Breast (tissue), 4 donors: ENCODE measurements around a stretch of chr1.

DNA sequence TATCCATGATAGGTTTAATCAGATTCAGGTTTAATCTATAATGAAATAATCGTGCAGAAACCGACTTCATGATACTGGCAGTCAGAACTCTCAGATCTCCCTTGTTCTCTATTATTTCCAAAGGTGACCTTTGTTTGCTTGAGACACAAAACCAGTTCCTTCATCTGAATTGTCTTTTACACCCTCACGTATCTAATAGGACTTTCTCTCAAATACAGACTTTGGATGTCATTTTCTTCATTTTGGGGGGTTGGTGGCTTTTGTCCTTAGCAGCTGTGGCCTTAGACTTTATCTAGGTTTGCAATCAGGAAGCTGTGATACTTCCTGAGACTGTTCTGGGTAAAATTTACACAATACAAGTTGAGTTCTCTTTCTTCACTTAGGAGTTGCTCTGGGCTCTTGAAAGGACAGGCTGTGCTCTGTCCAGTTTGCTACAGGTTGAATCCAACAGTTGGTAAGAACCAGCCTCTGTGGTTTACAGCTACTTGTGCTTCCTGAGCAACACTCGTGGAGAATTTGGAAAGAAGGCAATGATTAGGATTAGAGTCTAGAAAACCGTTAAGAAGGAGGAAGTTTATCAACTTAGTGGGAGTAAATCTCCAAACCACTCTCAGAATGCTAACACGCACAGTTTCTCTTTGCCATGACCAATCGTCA, 27.0 kb downstream of the GFI1 start:
- PRO-cap, 3 experiments = no peak in any of the 3 experiments
- RRBS = no CpG with 5 or more reads among the region's 7 CpGs

- PRO-cap, 3 experiments = no peak in any of the 3 experiments
- RRBS = no CpG with 5 or more reads among the region's 4 CpGs
These were observed 45.3 kb downstream of the RPL5 start for GRCh38 chr1:92877123-92877654.

DNA sequence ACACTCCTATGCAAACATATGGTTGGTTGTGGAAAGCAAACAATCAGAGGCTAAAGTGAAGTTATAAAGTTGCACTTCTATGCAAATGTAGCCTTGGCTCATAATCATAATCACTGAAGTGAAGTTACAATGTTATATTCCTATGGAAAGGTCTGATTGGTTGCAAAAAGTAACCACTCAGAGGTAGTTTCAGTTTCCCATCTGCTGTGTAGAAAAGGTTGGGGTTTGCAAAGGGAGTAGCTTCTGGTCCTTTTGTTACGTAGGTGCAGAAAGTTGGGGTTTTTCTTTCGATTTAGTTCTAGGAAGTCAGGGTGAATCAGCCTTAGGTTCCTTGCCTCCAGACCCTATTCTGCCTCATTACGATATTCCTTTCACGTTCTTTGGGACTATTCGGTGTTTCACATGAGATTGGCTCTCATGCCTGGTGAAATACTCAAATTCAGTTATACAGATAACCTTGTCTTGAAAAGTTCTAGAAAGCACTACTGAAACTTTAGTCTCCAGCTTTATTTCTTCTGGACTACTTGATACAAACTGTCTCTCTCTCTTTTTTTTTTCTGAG, 36.6 kb upstream of the MTF2 start:
- PRO-cap, 3 experiments = no peak in any of the 3 experiments
- RRBS = no CpG with 5 or more reads among the region's 5 CpGs

GRCh38 chr1:93124387-93125308, 45.6 kb downstream of the MTF2 start:
- PRO-cap, 3 experiments = no peak in any of the 3 experiments
- RRBS = no CpG with 5 or more reads among the region's 5 CpGs

DNA sequence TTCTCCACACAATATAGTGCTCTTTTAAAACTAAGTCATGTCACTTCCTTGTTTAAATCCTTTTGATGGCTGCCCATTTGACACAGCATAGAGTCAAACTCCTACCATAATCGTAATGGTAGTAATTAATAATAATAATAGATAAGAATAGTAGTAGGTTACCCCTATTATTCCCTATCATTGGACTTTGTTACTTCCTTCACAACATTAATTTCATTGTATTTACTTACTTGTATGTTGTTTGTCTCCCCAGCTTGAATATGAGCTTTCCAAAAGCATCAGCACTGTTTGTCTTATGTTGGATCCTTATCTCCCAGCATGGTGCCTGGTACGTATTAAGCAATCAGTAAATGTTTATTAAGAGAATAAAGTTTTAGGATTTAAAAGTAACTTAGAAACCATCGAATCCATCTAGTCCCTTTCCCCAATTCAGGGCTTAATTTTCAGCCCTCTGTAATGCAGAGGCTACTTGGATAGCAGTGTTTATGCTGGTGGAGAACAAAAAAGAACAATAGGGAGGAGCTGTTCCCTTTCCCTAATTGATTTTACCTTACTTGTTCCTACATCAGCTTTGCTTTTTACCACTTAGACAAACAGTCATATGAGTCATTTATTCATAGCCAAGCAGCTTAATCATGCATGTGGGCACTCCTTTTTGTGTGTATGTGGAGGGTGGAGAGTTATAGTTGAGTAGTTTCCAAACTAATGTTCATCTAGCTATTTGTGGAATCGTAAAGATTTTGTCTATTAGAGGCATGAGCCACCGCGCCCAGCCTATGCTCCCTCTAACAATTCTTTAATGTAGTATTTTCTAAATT, 21.1 kb upstream of the DR1 start:
- PRO-cap, 3 experiments = no peak in any of the 3 experiments
- RRBS = no CpG with 5 or more reads among the region's 6 CpGs

DNA sequence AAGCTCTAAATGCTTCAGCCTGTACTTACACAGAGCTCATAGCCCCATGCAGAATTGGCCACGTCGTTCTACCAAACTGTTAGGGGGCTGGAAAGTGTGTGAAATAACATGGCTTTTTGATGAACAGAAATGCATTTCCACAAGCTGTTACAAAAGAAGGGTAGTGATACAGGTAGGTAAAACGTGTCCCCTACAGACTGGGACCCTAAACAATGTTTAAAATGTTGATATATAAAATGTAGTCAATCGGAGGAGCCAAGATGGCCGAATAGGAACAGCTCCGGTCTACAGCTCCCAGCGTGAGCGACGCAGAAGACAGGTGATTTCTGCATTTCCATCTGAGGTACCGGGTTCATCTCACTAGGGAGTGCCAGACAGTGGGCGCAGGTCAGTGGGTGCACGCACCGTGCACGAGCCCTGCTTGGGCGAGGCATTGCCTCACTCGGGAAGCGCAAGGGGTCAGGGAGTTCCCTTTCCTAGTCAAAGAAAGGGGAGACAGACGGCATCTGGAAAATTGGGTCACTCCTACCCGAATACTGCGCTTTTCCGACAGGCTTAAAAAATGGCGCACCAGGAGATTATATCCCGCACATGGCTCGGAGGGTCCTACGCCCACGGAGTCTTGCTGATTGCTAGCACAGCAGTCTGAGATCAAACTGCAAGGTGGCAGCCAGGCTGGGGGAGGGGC, 61.6 kb downstream of the FNBP1L start:
- PRO-cap, 3 experiments = no peak in any of the 3 experiments
- RRBS = no CpG with 5 or more reads among the region's 26 CpGs

- PRO-cap, 3 experiments = no peak in any of the 3 experiments
- RRBS = 92% methylated on average over 7 of the region's 28 CpGs
These were observed 92.7 kb downstream of the BCAR3 start for GRCh38 chr1:93588729-93589505.

DNA sequence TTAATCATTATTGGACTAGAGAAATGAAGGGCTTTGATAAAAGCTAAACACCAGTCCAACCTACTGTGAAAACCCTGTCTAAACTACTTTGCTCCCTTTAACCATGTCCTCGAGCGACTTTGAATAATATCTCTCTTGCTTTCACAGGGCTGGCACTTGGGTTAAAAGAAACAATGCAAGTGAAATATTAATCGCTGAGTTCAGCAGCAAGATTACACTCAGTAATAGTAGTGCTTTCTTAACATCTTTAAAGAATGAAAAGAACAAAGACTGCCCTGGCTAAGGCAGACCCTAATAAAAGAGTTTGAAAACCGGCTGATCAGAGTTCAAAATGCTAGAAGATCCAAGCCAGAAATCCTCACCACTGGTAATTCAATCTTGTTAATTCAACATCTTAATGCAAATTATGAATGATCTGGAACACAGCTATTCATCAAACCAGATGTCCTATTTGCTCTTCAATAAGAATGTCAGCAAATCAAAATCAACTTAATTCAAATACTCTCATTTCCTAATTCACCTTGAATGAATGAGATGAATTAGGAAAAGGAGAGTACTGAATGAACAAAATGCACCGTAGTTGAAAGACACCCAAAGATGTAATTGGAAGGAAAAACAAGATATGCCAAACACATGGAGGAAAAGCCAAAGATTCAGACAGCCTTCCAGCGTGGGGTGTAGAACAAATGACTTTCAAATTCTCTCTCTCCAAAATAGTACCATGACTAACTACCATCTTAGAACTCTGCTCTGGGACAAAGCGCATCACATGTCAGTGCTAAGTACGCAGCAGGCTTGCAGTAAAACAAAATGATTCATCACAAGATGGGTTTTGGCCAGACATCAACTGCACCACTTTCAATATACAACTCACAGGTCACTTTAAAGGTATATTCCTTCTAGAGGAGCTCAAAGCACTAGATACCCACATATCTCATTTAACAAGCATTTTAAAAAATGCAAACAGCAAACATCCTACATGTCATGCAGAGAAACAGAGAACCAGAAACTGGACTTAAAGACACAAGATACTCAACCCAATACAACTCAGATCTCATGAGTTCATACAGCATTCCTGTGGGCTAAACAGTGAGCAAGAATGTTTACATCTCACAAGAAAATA, 76.0 kb downstream of the BCAR3 start:
- PRO-cap, 3 experiments = no peak in any of the 3 experiments
- RRBS = no CpG with 5 or more reads among the region's 8 CpGs

DNA sequence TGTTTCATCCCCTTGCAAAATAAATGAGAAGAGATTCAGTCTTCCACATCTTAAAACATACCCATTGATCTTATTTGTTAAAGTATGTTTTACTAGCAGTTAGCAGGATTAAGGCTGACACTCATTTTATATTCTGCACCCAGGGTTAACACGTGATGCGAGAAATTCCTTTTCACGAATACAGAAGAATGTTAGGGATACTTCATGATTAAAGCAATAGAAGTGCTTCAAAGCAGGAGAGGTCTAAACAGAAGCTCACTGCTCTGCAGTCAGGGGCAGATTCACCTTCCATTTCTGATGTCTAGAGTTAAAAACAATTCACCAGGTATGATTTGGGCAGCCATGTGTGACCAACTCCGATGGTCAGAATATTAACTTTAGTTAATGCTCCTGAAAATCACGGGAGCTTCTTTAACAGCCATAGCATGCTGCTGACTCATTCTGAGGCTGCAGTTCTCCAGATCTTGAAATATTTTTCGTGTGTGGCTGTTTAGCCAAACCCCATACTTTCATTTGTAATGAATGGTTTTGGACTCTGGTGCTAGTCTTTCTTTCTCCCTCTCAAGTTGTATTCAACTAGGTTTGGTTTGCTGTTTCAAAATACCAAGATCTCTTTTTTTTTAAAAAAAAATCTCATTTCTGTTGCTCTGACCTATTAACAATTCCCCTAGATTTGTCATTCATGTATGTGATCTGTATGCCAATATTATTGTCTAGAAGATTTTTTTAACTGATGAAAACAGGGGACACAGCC, 19.6 kb downstream of the BCAR3 start:
- PRO-cap, 3 experiments = no peak in any of the 3 experiments
- RRBS = no CpG with 5 or more reads among the region's 6 CpGs

GRCh38 chr1:93679806-93680397, 1.7 kb downstream of the BCAR3 start:
- PRO-cap, 3 experiments = no peak in any of the 3 experiments
- RRBS = no CpG with 5 or more reads among the region's 6 CpGs

- PRO-cap, 3 experiments = no peak in any of the 3 experiments
- RRBS = no CpG with 5 or more reads among the region's 5 CpGs
These were observed 1.3 kb downstream of the BCAR3 start for GRCh38 chr1:93680398-93680619.

DNA sequence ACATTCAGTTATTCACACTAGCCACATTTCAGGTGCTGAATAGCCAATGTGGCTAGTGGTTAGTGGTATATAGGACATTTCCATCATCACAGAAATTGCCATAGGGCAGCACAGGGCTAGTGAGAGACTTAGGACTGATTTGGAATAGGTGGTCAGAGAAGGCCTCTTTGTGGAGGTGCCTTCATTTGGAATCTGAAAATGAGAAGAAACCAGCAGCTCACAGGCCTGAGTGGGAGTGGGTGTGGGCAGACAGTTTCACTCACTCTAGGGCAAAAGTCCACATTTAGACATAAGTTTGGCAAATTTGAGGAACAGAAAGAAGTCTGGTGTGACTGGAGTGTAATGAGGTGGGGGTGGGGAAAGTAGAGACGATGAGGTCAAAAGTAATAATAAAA, 22.3 kb upstream of the BCAR3 start:
- PRO-cap, 3 experiments = no peak in any of the 3 experiments
- RRBS = no CpG with 5 or more reads among the region's 1 CpG

- PRO-cap, 3 experiments = no peak in any of the 3 experiments
- RRBS = no CpG with 5 or more reads among the region's 5 CpGs
These were observed 33.7 kb upstream of the BCAR3 start for GRCh38 chr1:93715248-93715848.

DNA sequence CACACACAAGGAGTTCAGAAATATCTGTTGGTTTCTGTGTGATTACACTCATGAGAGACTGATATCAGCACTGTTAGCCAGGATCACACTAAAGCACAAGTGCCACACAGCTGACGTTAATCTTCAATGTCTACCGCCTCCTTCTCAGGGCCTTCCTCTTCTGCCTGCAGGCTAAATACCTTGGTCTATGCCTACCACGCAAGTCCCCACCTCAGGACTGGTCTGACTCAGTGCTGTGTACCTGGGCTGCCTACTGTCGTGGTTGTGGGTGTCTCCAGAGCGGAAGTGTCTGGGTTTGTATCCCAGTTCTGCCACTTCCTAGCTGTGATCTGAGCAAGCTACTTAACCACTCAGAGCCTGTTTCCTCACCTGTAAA, 60.8 kb downstream of the DNTTIP2 start:
- PRO-cap, 3 experiments = no peak in any of the 3 experiments
- RRBS = no CpG with 5 or more reads among the region's 5 CpGs

DNA sequence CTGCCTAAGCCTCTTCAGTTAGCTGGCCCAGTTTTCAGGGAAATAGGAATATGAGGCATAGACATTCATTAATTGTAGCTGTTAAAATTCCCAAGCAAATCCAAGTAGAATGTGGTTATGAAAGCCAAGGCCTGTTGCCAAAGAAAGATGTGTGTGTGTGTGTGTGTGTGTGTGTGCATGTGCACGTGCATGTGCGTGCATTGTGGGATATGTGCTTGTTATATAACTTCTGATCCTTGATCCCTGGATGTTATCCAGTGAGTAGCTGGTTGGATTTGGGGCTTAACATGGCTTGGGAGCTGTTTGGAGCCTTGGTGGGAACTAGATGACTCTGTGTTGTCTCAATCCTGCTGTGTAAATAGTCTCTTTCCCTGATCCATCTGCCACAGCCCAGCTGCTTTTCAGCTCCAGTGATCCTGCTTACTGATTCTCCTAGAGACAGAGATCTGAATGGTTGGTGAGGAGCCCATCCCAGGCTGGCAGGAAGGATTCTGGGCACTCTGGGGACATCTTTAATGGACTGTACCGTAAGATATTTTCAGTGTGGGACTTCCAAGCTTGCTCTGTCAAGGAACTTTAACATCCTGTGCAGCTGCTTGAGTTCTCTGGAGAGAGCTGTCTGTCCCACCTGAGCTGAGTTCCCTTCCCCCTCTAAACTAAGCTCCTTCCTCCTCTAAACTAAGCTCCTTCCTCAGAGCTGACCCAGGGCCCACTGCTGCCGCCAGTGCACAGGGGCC, 70.7 kb upstream of the GCLM start:
- PRO-cap, 3 experiments = no peak in any of the 3 experiments
- RRBS = no CpG with 5 or more reads among the region's 4 CpGs

GRCh38 chr1:94045220-94046070, 75.5 kb downstream of the ABCA4 start:
- PRO-cap, 3 experiments = no peak in any of the 3 experiments
- RRBS = no CpG with 5 or more reads among the region's 24 CpGs

- PRO-cap, 3 experiments = no peak in any of the 3 experiments
- RRBS = no CpG with 5 or more reads among the region's 4 CpGs
These were observed 52.2 kb downstream of the ABCA4 start for GRCh38 chr1:94068569-94069302.

- PRO-cap, 3 experiments = no peak in any of the 3 experiments
- RRBS = no CpG with 5 or more reads among the region's 7 CpGs
These were observed 47.8 kb downstream of the ABCA4 start for GRCh38 chr1:94073051-94073649.

DNA sequence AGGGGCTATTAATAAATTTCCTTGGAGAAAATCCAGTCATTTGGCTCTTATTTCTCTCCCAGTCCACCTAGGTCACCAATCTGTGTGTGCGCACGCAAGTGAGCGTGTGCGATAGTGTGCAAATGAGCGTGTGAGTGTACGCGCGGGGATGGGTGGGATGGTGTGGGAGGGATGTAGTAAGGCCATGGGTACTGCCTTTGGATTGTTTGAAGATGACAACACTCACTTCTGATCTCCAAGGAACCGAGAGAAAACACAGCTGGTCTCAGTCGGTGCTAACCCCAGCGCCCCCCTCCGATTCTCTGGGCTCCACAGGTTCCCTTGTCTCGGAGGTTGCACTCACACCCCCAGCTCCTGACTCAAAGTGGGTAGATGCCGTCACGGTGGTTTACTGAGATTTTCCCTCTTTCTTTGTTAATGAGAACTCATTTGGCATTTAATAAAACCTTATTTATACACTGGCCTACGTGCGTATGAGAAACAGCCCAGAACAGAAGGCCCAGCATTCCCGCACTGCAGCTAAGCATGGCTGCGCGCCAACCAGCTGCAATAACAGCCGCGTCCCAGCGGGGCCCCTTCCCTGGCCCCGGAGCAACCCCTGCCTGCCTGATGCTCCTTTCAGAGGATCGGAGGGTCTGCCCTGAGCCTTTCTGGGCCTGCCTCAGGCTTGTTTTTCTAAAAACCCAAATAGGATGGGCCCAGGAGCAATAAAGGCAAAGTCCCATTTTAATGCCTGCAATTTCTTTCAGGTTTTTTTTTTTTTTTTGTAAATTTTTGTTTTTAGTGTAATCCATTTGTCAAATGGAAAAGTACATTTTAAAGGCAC, 25.7 kb downstream of the ABCA4 start:
- PRO-cap, 3 experiments = no peak in any of the 3 experiments
- RRBS = no CpG with 5 or more reads among the region's 25 CpGs

DNA sequence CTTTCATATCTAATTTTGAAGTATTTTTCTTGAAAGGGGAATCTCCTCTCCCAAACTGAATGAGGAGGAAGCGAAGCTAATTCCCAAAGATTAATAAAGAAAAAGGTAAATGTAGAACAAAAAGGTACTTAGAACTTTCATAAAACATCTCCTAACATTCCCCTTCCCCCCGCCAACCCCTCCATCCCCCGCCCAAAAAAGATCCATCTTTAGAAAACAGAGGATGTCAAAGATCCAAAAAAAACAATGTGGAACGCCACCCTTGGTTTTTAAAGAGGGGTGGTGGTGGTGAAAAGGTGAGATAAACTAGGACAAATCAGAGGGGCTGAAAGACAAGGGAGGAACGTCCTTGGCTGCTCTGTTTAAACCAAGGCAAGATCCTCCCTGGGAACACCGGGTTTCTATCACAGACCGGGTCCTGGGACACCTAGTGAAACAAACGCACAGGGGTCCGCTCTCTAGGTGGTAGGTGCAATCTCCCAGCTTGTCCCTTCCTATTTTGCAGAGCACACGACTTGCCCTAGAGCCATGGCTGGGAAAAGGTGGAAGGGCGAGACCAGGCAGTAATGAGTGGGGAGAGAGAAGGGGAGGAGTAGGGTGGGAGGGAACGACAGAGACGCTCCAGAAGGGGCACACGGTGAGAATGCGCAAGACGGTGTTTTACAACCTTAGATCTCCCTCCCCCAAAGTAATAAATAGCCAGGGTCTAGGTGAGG, 9.1 kb upstream of the ARHGAP29 start:
- PRO-cap, 3 experiments = peak in 3 of 3 experiments; most common plus-strand start position 624 of the sequence (in 3); most common minus-strand start position 553 of the sequence (in 1)
- RRBS = no CpG with 5 or more reads among the region's 16 CpGs